HT-29 (cell line): ENCODE measurements around the gene TRIM73.

GRCh38 chr7:74462563-74463058 lies 8.9 kb downstream of the GTF2IRD1 start:
- RAMPAGE, long total RNA = no peak

GRCh38 chr7:74466034-74467043 lies 12.6 kb downstream of the GTF2IRD1 start:
- RAMPAGE, long total RNA = no peak

GRCh38 chr7:74519382-74519911 lies 65.7 kb downstream of the GTF2IRD1 start:
- RAMPAGE, long total RNA = no peak

DNA sequence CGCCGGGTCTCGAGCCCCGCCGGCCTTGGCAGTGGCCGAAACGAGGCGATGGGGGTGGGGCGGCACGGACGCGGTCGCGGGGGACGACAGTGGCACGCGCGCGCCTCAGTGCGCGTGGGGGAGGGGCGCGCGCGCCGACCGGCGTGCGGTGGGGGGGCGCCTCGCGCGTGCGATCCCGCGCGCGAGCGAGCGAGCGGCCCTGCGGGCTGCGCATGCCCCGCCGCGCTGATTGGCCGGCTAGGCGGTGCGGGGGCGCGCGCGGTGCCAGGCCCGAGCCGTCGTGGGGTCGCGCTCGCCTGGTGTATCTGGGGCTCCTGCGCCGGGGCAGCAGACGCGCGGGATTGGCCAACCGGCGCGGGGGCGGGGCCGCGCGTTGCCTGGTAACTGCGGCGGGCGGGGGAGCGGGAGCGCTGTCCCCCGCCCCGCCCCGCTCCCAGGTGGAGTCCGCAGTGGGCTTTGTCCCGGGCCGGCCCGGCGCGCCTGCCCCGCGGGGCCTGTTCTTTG lies 797 bp downstream of the GTF2I start:
- RAMPAGE, long total RNA = no peak

- RAMPAGE, long total RNA = no peak
These were observed 23.4 kb upstream of the GTF2IRD2 start for GRCh38 chr7:74874760-74875239.

- RAMPAGE, long total RNA = no peak
These were observed 15.1 kb downstream of the RCC1L start for GRCh38 chr7:75058260-75059061.

DNA sequence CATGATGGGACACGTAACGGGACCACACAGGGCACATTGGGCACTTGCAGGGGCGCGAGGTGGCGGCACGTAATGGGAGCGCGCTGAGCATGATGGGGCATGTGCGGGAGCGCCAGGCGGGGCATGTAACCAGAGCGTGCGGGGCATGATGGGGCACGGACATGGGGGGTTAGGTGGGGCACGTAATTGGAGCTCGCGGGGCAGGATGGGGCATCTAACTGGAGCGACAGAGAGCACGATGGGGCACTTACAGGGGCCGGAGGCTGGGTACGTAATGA lies at the start of gene TRIM73:
TRIM73 (plus strand) TSS at position 86 of the 278 bp plus-strand sequence.
- RAMPAGE, long total RNA = no peak

DNA sequence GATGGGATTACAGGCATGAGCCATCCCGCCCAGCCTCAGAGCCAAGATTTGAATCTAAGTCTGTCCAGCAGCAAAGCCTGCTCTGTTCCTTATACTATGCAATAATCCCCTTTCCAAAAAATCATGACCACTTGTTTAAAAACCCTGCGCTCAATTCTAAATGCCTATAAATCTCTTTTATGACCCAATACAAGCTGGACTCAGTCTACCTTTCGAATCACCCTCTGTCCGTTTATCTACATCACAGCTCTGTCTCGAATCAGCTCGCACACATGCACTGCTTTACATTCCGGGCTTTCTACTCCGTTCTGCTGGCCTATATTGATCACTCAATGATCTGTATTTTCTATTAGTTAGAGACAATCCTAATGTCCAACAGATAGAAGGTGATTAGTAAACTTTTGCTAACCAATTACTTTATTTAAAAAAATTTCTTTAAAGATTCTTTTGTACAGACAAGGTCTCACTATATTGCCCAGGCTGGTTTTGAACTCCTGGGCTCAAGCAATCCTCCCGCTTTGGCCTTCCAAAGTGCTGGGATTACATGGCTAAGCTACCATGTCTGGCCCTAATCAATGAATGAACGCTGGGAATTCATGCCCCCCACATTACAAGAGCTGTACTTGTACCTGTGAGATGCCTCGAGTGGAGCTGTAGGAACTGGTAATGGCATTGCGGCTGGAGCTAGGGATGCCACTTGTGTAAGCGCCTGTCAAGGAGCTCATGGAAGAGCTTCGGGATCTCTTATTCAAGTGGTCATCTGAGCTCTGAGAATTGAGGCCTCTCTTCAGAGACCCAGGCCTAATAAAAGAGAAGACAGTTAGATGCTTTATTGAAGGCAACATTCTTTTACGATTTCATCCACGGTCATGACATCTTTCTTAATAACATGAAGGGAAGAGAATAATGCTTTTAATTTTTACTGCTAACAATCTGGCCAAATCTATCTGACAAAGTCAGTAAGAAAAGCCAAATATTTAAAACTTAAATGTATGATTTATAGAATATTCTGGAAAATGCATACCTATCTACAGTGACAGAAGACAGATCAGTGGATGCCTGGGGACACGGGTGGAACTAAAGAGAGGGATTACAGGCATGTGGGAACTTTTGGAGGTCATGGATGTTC lies 41.8 kb downstream of the TRIM73 start:
- RAMPAGE, long total RNA = no peak

GRCh38 chr7:75559577-75560306 lies 67.6 kb downstream of the SPDYE5 start:
- RAMPAGE, long total RNA = no peak

DNA sequence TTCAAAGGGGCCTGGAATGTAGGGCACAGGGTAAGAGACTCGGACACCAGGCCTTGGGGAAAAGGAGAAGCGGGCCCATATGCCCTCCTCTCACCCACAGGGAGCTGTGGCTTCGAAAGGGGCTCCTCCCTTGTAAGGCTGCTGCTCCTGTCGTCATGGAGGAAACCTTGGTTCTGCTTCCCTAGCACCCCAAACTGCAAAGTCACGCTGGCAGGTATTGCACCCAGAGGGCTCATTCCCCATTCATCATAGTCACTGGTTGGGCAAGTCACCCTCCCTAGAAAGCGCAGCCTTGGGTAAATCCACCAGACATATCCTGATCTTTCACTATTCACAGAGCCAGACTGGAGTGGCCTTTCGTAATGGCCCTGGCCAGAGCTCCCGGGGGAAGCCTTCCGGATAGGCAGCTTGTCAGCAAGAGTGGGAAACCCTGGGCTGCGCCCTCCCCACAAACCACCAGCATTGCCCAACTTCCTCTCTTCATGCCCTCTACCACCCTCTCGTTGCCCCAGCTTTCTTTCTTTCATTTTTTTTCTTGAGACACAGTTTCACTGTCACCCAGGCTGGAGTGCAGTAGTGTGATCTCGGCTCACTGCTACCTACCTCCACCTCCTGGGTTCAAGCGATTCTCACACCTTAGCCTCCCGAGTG lies 121.0 kb downstream of the HIP1 start:
- RAMPAGE, long total RNA = no peak

- RAMPAGE, long total RNA = no peak
These were observed 27.2 kb downstream of the HIP1 start for GRCh38 chr7:75711364-75712074.

DNA sequence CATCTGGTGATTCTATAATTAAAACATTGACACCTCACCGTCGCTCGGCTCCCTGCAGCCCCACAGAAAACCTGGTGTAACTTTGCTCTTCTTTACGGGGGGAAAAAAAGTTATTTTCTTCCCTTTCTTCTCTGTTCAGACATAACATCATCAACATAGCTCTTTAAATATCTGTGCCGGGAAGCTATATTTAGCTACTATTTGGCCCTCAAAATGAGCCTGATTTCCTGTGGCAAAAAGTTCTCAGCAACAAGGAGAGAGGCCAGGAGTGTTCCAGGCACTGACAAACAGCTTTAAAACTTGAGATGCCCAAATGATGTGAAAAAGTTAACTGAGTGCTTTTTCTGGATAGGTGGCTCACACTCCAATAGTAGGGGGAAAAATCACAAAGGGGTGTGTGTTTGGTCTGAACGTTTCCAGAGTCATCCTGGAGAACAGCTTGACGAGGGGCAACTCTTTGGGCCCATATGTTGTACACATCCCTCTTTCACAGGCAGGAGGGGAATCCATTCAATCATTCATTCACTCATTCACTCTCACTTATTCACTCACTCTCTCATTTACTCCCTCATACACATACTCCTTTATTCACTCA lies 26.6 kb downstream of the HIP1 start:
- RAMPAGE, long total RNA = no peak

DNA sequence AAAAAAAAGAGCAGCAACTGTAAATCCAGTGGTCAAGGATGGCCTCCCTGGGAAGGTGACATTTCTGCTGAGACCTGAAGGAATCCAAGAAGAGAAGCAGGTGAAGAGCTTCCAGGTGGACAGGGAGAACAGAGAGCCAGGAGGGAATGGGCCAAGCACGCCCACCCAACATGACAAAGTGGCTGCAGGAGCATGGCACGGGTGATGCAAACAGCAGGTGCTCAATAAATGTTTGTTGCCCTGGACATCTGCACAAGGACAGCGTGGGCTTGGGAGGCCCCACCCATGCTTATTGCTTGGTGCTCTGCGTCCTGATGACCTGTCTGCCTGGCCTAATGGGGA lies 12.9 kb downstream of the RHBDD2 start:
- RAMPAGE, long total RNA = no peak

DNA sequence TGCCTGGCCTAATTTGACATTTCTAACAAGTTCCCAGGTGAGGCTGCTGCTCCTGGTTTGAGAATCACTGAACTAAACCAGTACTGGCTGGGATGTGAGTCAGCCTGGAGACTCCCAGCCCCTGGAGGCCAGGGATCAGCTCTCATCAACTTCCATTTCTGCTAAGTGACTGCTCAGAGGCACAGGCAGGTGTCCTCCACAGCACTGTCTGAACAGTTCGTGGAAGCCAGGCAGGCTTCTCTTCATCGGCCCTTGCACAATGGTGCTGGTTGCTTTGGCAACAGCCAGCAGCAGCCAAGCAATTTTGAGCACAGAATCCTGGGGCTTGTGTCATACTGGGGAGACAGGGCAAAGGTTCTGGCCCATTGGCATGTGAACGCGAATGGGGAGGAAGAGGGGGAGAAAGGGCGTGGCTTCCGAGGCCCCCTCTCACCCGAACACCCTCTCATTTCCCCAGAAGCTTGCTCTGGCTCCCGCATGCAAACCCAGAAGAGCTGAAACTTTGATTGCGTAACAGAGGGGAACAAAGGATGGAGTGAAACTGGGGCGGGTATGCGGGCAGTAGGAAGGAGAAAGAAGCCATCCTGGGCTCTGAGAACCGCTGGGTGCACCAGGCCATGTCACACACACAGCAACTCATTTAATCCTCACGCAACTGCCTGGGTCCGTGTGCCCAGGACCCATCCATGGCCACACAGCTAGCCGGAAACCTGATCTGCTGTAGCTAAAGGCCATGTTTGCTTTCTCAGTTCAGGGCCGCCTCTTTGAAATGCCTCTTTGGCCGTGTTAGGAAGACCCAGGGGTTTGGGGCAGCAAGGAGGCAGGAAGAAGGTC lies 8.9 kb upstream of the POR start:
- RAMPAGE, long total RNA = no peak

DNA sequence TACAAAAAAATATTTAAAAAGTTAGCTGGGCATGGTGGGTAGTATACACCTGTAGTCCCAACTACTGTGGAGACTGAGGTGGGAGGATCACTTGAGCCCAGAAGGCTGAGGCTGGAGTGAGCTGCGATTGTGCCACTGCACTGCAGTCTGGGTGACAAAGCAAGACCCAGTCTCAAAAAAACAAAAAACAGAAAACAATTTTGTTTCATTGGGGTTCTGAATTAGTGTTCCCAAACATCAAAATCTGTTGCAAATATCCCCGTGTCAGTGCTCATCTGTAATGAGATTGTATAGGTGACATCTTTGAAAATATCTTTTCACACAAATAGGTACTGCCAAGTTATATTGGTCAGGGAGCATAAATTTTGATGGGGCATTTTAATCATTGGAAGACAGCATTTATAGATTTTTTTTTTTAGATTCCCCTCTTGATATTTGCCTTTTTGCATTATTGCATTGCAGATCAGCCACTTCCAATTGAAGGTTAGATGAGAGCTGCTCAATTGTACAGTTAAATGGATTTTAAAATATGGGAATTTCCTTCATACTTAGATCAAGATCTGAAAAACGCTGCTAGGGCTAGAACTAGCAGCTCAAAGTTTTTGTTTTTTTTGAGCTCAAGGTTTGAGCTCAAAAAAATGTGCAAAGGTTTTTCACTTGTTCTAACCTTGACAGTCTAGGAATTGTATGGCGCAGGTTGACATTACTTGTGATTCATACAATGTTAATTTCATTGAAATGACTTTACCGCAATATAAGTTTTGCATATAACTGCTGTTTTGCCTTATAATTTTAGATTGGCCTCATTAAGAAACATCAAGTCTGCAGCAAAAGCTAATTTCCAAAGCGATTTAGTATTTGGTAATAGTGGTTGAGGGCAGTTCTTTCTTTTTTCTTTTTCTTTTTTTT lies 27.4 kb downstream of the POR start:
- RAMPAGE, long total RNA = no peak

GRCh38 chr7:75962672-75963773 lies 31.4 kb downstream of the TMEM120A start:
- RAMPAGE, long total RNA = no peak

- RAMPAGE, long total RNA = no peak
These were observed 15.0 kb downstream of the TMEM120A start for GRCh38 chr7:75979171-75979981.

- RAMPAGE, long total RNA = no peak
These were observed 7.7 kb downstream of the TMEM120A start for GRCh38 chr7:75986208-75987495.

DNA sequence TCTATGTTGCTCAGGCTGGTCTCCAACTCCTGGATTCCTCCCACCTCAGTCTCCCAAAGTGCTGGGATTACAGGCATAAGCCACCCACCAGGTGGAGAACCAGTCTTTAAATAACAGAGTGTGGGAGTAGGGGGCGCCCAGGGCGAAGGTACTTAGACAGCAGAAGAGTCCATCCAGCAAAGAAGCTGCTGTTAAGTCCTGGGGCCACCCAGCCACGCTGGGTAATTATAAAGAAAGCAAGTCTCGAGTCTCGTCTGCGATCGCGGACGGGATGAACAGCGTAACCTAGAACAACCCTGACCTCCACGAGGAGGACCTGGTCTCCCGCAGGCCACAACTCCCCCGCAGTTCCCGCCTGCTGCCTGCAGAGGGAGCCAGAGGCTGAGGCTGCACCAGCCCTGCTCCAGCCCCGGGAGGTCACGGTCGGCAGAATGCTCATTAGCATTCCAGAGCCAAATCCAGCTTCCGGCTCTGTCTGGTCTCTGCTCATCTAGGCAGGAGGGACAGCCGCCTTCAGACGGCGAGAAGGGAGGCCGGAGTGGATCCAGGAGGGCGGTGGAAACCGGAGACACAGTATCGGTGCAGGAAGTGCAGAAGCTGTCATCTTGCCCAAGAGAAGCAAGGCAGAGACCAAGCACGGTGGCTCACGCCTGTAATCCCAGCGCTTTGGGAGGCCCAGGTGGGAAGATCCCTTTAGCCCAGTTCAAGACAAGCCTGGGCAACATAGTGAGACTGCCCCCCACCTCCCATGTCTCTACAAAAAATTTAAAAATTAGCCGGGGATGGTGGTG lies 23.6 kb upstream of the SRRM3 start:
- RAMPAGE, long total RNA = no peak

GRCh38 chr7:76185222-76186056 lies 16.3 kb upstream of the SRRM3 start:
- RAMPAGE, long total RNA = no peak